ENCODE measurements around the genes C1QL3 and TRDMT1.

DNA sequence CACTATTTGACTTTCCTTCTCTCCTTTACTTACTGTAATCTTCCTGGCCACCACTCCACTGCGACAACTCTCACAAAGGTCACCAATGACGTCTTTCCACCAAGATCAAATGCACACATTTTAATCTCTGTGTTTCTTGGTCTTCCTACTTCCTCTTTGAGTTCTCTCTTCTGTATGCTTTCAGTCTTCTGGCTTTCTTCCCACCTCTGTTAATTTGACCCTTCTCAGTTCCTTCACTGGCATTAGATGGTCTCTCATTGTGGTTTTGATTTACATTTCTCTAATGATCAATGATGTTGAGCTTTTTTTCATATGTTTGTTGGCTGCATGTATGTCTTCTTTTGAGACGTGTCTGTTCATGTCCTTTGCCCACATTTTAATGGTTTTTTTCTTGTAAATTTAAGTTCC lies 31.9 kb downstream of the FAM107B start:
- PRO-cap = no peak
- RAMPAGE, long total RNA, 4 experiments = no peak in any of the 4 experiments

- PRO-cap = no peak
- RAMPAGE, long total RNA, 4 experiments = no peak in any of the 4 experiments
Observed at GRCh38 chr10:14838743-14839297, 714 bp downstream of the HSPA14 start.

DNA sequence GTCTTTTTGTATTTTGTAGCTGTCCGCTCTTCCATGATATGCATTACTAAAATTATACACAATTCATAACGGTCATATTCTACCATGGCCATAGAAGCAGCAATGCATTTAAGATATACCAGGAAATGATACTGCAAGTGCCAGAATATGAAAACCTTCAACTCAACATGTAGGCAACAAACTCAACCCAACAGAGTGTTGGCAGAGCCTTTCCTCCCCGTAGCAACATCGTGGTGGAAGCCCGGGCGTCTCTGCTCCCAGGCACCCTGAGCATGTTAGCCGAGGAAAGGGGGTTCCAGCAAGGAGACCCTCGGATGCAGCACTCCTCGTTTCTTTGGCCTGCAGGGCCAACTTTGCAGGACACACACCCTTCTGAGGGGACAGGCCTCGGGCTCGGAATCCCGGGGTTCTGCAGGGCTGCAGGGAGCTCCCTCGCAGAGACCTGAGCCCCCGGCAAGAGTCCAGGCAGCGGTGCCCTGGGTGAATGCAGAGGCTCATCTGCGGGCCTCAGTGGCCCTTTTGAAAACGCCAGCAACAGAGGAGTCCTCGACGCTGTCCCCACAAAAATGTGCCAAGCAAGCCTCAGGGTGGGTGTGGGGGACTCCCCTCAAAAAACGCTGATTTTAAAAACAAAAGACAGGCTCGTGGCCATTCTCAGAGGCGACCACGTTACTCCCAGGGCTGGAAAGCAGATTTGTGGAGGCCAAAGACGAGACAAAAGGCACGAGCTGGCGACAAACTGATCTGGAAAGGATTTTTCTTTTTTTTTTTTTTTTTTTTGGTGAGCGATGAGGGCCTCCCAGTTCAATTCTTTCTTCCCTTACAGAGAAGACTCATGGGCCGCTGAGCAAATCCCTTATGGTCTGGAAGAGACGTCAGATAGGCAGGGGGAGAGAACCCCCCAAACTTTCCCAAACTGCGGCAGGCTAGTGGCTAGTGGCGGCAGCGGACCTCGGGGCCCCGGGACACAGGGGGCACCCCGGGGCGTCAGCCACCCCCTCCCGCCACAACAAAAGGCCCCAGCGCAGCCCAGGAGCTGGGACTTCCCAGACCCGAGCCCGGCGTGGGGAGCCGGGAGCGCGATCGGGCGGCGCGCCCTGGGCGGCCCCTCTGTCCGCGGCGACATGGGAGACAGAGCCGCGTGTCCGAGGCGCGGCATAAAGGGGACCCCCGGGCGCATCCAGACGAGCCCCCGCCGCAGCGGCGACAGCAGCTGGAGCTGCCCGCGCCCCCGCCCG lies 1.2 kb downstream of the FAM171A1 start:
- PRO-cap = no peak
- RAMPAGE, long total RNA, 4 experiments = no peak in any of the 4 experiments

DNA sequence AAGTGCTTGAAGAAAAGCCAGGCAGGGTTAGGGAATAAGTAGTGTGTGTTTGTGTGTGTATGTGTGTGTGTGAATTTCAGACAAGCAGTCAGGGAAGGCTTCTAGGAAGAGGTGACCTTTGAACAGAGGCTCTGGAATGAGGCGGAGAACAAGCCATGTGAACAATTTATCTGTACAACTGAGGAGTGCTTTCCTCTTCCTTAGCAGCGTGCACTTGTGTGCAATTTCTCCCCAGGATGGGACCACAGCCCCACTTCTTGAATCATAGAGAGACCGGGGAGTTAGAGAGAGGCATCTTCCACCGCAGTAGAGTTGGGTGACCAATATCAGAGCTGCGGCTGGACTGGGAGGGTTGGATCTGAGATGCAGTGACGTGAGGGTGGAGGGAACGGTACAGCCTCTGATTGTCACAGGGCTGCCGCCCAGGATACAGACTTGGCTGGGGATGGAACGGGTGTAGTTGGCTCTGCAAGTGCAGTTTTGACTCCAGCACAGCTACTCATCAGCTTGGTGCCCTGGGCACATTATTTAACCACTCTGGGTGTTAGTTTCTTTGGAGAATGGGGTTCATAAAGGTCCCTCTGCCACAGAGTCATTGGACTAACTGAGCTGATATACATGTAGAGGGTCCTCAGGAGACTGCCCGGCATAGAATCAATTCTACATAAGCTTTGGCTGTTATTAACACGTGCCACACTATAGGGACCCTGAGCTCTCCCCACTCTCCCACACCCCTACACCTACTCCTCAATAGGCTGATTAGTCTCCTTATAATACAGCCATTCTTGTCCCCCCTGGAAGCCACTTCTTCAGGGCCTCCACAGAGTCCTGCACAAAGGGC lies 69.4 kb upstream of the FAM171A1 start:
- PRO-cap = no peak
- RAMPAGE, long total RNA, 4 experiments = no peak in any of the 4 experiments

DNA sequence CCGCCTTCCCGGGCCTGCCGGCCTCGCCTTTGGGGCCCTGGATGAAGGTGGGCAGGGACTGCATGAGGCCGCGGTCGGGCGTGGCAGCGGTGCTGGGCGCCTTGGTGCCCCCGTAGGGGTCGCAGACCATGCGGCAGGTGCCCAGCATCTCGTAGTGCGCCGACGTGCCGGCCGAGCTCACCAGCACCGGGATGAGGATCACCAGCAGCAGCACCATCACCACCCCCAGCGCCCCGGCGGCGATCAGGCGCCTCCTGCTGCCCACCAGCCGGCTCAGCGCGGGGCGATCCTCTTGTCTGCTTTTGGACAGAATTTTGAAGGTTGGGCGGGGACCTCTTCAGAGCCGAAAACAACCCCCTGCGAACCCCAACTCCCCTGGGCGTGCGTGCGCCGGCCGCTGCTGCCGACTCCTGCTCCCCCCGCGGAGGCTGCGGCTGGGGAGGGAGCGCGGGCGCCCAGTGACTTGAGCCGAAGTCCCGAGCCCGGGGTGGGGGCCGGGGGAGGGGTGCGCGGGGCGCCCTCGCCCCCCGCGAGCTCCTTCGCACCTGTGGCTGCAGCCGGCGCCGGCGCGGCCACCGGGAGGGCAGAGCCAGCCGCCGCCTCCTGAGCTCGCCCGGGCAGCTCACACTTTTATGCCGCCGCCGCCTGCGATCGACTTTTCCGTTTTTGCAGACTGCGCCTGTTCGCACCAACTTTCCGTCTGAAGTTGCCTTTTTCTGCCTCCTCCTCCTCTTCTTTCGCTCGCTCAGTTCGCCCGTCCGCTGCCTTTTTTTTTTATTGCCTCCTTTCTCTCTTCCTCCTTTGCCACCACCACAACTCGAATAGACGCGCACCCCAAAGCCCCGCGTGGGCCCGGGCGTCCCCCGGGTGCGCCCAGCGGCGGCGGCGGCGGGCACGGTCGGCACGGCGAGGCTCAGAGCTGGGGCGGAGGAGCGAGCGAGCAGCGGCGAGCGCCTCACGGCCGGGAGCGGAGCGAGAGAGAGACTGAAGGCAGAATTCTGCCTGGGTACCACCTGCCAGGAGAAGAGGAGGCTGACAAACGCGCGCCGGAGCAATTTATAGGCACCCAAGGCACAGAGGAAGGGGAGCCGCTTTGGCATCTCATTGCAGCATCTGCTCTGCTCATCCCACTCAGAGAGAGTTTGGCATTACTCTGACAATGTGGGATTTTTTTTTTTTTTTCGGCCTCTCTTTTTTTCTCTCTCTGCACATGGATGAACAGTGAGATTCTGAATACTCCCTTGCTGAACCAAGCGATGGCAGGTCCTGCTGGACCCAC lies at the start of gene C1QL3:
TSS of gene C1QL3 (minus strand) at position 1,031 of the 1,279 bp plus-strand sequence.
- PRO-cap = no peak
- RAMPAGE, long total RNA, 4 experiments = no peak in any of the 4 experiments

DNA sequence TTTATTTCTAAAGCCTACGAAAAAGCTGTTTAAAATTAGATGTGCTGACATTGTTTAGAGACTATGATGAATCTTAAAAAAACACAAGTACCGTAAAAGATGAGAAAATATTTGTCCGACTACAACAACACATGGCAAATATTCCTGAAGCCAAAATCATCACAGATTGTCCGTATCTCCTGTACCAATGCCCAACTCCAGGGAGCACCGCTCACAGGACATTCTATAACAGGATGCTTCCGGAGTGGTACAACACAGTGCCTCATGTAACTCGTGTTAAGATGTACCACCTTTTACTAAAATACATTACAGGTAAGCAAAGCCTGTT lies 136.9 kb downstream of the CUBN start:
- PRO-cap = no peak
- RAMPAGE, long total RNA, 4 experiments = no peak in any of the 4 experiments

DNA sequence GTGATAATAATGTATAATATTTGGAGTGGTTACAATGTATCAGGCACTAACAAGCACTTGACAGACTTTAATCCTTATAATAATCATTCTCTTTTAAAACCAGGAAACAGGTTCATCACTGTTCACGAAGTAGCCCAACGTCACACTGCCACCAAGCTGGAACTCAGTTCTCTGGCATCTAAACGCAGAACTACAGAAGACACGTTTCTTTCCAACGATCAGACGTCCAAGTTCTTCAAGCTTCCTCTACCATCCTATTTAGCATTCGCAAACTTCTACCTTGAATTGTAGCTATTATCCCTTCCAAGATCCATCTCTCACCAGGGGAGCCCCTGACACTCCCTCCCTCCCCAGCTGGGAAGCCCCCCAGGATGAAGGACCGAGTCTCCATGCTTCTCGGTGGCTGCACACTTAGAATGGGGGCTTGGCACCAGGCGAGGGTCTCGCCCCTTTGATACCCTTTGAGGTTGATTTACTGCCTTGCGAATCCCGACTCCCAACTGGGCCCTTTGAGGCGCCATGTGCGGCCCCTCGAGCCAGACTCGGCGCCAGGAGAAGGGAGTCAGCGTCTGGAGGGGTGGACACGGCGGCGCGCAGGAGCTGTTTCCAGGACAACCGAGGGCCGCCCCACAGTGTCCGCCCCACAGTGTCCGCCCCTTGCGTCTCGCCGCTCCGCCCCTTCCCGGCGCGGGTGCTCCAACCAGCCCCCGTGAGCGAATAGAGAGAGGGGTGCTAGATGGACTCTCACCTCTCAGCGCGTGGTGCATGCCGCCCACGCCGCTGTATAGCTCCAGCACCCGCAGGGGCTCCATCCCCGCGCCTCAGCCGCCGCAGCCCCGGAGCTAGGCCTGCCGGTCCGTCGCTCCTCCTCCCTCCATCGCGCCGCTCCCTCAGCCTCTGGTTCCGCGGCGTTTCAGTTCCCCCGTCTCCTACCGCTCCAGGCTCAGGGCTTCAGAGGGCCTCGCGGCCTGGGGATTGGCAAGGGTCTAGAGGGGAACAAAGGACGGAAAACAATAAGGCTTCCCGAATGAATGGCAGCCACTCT lies at the start of gene TRDMT1:
TSS of gene TRDMT1 (minus strand) at position 850 of the 1,045 bp plus-strand sequence.
- PRO-cap = no peak
- RAMPAGE, long total RNA, 4 experiments = start-site peak on the minus strand in 3 of 4 experiments, centred at positions 548 to 830 of the sequence, 26 to 87 reads per replicate

DNA sequence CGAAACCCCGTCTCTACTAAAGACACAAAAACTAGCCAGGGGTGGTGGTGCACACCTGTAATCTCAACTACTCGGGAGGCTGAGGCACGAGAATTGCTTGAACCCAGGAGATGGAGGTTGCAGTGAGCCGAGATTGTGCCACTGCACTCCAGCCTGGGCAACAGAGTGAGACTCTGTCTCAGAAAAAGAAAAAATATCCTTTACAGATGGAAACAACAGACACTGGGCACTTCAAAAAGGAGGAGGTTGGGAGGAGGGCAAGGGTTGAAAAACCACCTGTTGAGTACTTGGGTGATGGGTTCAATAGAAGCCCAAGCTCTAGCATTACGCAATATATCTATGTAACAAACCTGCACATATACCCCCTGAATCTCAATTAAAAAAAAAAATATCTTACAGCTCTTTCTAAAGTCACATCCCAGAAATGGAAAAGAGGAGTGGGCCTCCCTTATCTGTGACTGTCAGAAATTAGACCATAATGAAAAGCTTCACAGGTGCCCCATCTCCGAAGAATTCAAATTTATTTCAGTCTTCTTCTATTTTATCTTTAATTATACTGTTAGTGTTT lies 12.0 kb downstream of the VIM start:
- PRO-cap = no peak
- RAMPAGE, long total RNA, 4 experiments = no peak in any of the 4 experiments

GRCh38 chr10:17472800-17473244 lies 18.4 kb upstream of the ST8SIA6 start:
- PRO-cap = no peak
- RAMPAGE, long total RNA, 4 experiments = no peak in any of the 4 experiments

GRCh38 chr10:17511134-17511671 lies 56.8 kb upstream of the ST8SIA6 start:
- PRO-cap = no peak
- RAMPAGE, long total RNA, 4 experiments = no peak in any of the 4 experiments

DNA sequence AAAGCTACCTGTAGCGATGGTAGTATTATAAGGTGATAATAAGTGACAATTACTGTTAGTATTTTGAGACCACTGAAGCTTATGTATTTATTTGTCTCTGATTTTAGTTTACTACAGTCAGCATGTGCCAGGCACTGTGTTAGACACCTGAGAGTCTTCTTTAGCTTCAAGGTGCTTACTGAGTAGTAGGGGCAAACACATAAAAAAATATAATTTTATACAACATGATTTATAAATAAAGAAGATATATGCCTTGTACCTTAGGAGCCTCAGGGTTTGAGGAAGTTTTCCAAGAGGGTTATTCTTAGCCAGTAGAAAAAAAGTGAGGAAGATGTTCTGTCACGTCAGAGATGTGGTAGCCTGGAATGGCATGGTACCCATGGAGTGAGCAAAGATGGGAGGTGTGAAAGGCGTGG lies 40.7 kb upstream of the TMEM236 start:
- PRO-cap = no peak
- RAMPAGE, long total RNA, 4 experiments = no peak in any of the 4 experiments

DNA sequence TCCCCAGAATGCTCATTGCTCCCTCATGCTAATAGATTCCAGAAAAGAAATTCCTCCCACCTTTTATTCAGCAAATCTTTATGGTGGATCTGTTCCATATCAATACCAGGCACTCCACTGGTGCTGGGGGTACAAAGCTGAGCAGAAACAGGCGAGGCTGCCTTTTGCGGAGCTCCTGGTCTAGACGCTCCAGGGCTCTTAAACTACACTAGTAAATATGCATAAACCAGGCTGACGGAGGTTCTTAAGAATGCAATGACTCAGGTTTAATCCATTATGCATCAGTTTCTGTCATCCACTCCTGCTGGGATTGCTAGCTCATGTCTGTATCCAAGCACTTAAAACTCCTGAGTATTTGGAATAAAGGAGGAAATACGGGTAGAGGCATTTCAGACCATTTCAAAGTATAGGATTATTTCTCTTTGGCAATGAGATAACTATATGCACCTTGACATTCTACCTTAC lies 21.6 kb upstream of the MRC1 start:
- PRO-cap = no peak
- RAMPAGE, long total RNA, 4 experiments = no peak in any of the 4 experiments

GRCh38 chr10:18239943-18240545 lies 99.8 kb downstream of the CACNB2 start:
- PRO-cap = no peak
- RAMPAGE, long total RNA, 4 experiments = no peak in any of the 4 experiments

- PRO-cap = no peak
- RAMPAGE, long total RNA, 4 experiments = no peak in any of the 4 experiments
Observed at GRCh38 chr10:18260247-18260962, 120.2 kb downstream of the CACNB2 start.

GRCh38 chr10:18413870-18414593 lies 237.4 kb downstream of the NSUN6 start:
- PRO-cap = no peak
- RAMPAGE, long total RNA, 4 experiments = no peak in any of the 4 experiments

DNA sequence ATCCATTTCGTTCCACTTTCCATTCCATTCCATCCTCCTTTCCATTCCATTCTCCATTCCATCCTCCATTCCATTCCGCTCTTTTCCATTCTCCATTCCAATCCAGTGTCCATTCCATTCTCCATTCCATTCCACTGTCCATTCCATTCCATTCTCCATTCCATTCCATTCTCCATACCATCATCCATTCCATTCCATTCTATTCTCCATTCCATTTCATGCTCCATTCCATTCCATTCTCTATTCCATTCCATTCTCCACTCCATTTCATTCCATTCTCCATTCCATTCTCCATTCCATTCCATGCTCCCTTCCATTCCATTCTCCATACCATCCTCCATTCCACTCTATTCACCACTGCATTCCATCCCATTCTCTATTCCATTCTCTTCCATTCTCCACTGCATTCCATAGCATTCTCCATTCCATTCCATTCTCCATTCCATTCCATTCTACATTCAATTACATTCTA lies 80.9 kb downstream of the NSUN6 start:
- PRO-cap = no peak
- RAMPAGE, long total RNA, 4 experiments = no peak in any of the 4 experiments

- PRO-cap = no peak
- RAMPAGE, long total RNA, 4 experiments = no peak in any of the 4 experiments
Observed at GRCh38 chr10:18586480-18586952, 64.9 kb downstream of the NSUN6 start.

GRCh38 chr10:20598597-20599057 lies 298.5 kb downstream of the NEBL start:
- PRO-cap = no peak
- RAMPAGE, long total RNA, 4 experiments = no peak in any of the 4 experiments

- PRO-cap = no peak
- RAMPAGE, long total RNA, 4 experiments = no peak in any of the 4 experiments
Observed at GRCh38 chr10:20988129-20989017, 91.3 kb upstream of the NEBL start.

GRCh38 chr10:21041580-21042480 lies 144.7 kb upstream of the NEBL start:
- PRO-cap = no peak
- RAMPAGE, long total RNA, 4 experiments = no peak in any of the 4 experiments